ENCODE measurements around a stretch of chr1.

DNA sequence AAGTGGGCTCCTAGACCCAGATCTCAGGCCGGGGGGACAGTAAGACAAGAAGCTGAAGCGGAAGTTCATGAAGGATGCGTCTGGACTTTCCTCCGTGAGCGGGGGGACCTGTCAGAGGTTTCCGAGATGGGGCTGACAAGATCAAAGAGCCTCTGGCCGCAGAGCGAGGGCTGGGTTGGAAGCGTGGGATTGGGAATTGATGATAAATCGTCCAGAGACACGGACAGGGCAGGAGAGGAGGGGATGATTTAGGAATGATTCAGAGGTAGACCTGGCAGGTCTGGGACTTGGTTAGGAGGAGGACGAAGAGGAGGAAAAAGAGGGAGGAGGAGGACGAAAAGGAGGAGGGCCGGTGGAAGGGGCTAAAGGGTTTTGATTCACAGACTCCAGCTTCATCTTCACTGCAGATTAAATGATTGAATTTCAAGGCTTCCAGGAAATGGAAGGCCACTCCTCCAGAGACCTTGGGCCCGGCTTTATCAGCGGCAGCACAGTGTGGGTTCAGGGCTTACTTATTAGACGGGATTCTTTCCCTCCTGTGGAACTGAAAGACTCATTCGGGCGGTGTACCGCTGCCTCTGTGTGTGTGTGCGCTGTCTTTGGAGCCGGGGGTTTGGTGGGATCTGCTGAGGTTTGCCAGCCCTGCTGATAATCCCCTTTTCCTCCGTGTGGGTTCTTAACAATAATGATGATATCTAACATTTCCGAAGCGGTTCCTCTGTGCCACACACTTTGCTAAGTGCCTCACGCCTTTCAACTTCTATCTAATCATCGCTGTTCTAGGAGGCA is 85.7 kb upstream of the SLC45A1 start:
- PRO-cap: no peak

DNA sequence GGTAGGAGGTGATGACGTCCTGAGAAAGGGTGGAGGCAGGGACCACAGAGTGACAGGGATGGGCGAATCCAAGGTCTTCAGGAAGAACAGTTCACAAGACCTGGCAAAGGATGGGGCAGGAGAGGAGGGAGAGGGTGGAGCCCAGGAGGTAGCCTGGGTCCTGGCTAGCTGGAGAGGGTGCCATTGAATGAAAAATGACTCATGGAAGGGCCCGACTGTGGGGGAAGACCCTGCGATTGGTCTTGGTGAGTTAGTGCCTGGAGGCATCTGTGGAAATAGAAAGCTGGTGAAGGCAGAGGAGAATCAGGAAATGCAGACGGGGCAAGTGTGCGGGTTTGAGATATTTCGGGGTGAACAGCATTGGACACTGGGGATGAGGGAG is 60.3 kb upstream of the SLC45A1 start:
- PRO-cap: no peak

GRCh38 chr1:8312205-8312756 is 5.6 kb upstream of the SLC45A1 start:
- PRO-cap: no peak

- PRO-cap: no peak
These were observed 35.2 kb downstream of the SLC45A1 start for GRCh38 chr1:8352877-8353817.

DNA sequence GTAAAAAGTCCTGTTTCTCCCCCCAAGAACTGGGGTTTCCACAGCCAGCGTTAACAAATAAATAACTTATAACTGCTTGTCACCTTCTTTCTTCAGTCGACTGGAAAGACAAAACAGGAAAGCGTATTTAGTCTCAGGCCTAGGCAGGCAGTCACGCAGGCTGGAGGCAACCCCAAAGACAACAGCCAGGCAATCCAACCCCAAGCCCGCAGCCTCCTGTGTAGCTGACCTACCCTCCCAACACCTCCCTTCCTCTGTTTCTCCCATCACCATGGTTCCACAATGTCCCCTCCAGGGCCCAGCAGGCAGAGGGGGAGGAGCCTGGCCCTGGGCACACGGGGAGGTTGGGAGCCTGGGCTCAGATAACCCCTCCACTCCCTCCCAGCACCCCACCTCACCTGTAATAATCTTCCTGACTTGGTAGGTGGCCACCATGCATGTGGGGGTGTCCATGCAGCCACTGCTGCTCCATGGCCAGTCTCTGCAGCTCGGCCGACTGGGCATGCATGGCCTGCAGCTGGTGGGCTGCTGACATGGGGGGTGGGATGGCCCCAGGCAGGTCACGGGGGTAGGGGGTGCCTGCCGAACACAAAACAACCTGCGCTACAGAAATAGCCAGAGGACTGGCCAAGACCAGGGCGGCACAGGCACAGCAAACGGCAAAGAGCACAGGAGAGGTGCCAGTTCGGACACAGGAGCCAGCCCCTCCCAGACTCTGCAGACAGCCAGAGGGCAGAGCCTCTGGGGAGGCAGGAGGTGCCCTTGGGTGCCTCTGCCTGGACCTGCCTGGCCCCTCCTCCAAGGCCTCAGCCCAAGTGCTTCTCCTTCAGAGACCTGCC is 37.3 kb downstream of the SLC45A1 start:
- PRO-cap: no peak

DNA sequence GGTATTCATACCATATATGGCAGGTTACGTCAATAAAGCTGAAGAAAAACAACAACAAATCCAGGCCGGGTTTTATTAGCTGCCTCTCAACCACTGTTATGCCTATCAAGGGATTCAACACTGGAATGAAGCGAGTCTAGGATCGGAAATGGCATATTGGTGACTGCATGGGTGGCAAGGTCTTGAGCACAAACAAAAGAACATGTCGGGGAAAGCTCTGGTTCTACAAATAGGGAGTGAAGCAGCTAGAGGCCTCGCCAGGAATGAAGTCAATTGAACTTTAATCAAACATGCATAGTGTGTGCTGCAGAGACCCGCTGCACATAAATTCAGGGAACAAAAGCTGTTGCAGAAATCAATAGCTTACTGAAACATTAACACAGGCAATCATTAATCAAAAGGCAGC is 52.6 kb downstream of the SLC45A1 start:
- PRO-cap: no peak

DNA sequence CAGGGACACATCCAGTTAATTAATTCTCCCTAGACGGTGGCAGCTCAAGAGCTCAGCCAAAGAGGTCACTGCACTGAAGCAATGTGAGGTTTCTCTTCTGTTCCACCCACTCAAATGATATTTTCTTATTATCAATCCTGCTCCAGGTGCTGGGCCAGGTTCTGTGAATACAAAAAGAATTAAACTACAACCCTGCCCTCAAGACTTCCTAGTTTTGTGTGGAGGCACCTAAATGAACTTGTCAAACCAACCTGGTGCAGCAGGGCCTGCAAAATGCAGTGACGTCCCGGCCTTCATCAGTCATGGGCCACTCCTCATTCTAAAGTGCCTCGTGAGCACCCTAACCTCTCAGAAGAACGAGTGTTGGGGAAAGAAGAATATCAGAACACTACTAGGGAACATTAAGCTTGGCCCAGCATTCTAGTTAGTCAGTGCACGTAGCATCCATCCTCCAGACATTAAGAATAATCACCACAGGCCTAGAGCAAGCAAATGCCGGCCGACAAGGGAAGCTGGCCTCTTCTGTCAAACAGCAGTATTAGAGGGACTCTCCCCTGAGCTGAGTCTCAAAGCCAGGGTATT is 137.8 kb downstream of the SLC45A1 start:
- PRO-cap: no peak

DNA sequence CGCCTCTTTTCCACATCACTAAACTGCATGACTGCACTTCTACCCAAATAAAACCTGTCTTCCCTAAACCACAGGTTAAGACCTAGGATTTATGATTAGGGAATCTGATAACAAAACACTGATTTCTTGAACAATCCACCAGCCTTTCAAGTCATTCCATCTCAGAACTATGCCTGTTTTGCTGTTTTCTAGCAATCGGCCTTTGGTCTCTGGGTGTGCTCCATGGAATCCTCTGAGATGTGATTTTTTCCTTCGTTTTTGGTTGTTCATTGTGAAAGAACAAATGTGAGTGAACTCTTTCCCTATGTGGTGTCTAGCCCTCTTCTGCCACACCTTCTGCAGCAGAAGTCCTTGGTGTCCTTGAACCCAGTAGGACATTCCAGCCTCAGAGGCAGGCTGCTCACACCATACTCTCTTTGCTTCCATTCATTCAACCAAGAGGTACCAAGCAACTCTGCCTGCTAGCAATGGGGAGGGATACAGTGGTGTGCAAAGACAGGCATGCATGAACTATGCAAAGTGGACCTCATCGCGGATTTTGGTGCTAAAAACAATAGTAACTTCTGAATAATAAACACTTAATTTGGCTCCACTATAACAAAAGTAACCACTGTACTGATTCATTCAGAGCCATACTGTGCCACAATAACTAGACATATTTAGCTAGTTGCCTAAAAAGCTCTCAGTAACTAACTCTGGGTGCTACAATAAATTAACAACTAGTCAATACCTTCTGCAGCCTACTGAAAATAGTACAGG is 155.2 kb downstream of the SLC45A1 start:
- PRO-cap: no peak

GRCh38 chr1:8663800-8664594 is 153.4 kb downstream of the RERE start:
- PRO-cap: no peak

GRCh38 chr1:8871587-8872599 is 6.6 kb downstream of the ENO1 start:
- PRO-cap: no peak

- PRO-cap: no peak
These were observed 24.2 kb downstream of the SLC2A7 start for GRCh38 chr1:9001992-9002547.

DNA sequence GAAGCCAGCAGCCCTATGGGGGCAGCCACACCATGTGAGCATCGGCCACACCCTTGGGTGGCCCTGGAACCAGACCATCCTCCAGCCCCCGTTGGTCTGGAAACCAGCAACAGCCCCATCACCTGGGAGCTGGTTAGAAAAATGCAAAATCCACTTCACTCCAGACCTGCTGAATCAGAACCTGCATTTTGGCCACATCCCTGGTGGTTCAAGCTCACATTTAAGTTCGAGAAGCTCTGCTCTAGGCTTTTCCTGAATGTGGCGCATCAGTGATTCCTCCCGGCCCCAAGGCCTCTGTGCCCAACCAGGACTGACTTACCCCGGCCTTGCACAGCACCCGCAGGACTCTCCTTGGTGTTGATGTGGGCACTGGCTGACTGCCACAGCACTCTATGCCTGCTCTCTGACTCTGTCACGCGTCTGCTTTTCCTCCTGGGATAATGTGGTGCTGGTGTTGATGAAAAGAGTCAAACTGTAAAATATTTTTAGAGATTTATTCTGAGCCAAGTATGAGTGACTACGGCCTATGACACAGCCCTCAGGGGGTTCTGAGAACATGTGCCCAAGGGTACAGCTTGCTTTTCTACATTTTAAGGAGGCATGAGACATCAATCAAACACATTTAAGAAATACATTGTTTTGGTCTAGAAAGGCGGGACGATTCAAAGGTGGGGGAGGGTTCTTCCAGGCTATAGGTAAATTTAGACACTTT is 15.4 kb upstream of the SLC2A5 start:
- PRO-cap: no peak

DNA sequence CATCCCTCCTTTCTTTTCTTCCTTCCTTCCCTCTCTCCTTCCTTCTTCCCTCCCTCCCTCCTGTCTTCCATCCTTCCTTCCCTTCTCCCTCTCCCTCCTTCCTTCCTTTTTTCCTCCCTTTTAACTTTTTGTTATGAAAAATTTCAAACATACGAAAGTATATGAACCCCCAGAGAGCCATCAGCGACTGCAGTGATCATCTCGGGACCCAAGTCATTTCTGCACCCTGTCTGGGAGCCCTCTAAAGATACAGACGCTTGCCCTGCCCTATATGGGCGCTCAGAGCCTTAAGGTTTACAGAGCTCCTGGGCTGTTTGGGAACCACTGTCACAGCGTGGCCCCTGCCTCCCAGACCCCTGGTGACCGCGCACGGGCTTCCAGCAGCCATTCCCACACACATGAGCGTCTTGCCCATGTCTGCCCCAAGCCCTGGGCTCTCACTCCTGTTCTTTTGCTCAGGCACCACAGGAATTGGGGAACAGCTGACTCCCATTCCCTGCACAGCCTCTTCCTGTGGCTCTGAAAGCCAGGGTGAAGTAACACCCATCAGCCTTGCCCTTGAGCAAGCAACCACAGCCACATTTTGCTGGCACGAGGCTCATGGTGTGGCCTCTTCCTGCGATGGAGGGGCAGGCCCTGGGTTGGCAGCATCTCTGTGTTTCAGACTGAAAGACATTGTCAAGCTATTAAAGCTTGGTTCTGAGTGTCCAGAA is 14.2 kb upstream of the GPR157 start:
- PRO-cap: no peak

DNA sequence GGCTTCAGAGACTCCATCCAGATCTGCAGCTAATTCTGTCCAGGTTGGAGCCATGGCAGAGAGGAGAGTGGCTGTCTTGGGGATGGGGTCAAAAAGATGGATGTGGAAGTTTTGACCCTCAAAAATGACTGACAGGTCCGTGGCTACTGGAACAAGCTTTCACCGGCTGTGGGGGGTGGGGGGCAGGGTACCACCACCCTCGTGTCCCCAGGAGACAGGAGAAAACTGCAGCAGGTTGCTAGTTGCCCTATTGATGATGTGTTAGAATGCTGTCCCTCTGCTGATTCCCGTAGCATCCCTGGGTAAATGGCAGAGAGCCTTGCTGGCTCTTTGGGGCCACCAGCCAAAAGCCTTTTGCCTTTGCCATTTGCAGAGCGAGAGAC is 30.1 kb upstream of the GPR157 start:
- PRO-cap: unidirectional peak, plus-strand start at position 246 of the sequence

GRCh38 chr1:9179619-9180987 is 51.2 kb upstream of the GPR157 start:
- PRO-cap: no peak

- PRO-cap: unidirectional peak, minus-strand start at chr1:9294550
These were observed 1.8 kb downstream of the SPSB1 start for GRCh38 chr1:9294366-9294944.

DNA sequence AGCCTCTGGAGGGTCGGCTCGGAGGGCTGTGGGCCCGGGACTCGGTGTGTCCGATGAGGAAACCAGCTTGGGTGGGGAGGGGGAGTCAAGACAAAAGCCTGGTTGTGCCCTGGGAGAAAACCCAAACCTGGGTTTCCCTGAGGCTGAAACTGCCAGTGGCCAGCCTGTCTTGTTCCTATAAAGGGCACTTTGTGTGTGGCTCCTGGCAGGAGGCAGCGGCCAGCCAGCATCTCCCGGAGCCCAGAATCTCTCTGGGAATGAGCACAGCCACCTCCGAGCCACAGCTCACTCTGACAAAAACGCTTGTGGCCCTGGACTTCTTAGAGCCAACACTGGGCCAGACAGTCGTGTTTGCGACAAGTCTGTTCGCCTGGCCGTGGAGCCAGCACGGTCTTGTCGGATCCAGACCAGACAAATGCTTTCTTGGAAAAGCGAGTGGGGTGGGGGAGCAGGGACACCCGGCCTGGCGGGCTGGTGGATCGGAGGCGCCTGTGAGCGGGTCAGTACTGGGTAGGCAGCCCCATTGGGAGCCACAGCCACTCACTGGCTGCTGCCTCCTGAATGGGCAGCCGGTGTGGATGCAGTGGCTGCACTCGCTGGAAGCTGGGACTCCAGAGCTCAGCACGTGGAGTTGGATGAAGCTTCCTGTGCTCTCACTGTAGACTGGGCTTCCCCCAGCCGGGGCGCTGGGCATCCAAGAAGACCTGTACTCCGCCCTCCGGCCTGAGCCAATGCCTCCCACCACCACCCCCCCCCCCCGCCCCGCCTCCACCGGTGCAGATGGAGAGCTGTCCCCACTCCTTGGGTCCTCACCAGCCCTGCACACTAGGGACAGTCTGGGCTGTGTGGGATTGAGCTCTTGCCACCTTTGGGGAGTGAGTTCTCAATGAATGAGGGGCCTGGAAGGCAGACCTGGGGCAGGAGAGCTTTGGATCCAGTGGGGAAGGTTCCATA is 32.1 kb downstream of the SPSB1 start:
- PRO-cap: no peak

DNA sequence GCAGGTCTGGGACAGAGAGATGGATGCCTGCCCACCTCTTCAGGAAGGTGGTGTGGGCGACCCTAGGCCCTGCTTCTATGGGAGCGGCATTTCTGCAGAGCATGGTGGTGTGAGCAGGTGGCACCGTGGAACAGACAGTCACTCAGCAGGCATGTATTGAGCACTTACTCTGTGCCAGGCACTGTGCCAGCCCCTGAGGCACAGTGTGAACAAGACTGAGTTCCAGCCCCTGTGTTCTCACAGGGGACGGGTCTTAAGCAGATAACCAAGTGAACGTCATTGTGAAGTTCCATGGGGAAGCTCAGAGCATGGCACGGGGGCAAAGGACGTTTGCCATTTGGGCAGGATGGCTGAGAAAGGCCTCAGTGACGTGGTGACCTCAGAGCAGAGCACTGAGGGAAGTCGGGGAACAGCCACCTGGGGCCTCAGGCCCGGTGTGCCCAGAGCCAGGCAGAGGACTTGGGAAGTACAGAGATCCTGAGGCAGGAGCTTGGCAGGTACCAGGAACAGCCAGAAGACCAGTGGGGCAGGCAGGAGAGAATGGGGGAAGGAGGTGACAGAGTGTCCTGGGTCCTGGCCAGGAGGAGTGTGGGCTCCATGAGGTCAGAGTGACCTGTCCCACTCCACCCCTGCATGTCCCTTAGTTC is 32.9 kb downstream of the SPSB1 start:
- PRO-cap: no peak

DNA sequence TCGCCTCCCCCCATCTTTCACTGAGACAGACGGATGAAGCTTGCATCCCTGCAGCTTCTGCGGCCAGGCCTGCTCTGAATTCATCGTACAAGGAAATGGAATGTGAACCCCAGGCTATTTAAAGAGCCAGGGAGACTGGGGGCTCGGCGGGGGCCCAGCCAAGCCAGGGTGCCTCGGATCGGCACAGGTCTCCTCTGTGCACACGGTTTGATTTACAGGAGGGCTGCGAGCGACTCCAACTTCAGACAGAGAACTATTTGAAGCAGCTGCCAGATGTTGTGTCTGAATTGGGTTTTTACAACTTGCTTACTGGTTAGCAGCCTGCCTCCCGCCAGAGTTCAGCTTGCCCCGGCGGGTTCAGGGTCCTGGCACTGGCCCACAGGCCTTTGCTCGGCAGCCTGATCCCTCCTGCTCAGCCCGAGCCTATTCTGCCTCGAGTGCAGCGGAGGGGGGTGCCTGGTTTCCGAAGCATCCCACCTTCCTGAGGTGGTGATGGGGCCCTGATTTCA is 83.2 kb downstream of the SPSB1 start:
- PRO-cap: no peak

DNA sequence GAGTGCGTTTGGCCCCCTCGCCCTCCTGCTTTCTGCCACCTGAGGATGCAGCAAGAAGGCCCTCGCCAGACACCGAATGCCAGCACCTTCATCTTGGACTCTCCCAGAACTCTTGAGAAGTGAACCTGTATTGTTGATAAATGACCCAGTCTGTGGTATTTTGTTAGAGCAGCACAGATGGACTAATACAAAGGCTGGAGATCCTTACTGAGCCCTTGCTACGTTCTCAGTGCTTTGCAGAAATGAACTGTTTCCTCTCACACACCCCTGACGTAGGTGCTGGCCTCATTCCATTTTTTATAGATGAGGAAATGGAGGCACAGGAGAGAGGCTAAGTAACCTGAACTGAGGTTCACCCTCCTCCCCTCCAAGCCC is 101.9 kb upstream of the SLC25A33 start:
- PRO-cap: no peak

Measured in Calu3 (cell line).